Neural cell (in vitro differentiated cells): ENCODE measurements around a stretch of chr13.

GRCh38 chr13:95587235-95588034, 34.9 kb downstream of the CLDN10 start:
- RAMPAGE, long total RNA, result no peak

GRCh38 chr13:95629785-95630416, 14.6 kb downstream of the DZIP1 start:
- RAMPAGE, long total RNA, result no peak

DNA sequence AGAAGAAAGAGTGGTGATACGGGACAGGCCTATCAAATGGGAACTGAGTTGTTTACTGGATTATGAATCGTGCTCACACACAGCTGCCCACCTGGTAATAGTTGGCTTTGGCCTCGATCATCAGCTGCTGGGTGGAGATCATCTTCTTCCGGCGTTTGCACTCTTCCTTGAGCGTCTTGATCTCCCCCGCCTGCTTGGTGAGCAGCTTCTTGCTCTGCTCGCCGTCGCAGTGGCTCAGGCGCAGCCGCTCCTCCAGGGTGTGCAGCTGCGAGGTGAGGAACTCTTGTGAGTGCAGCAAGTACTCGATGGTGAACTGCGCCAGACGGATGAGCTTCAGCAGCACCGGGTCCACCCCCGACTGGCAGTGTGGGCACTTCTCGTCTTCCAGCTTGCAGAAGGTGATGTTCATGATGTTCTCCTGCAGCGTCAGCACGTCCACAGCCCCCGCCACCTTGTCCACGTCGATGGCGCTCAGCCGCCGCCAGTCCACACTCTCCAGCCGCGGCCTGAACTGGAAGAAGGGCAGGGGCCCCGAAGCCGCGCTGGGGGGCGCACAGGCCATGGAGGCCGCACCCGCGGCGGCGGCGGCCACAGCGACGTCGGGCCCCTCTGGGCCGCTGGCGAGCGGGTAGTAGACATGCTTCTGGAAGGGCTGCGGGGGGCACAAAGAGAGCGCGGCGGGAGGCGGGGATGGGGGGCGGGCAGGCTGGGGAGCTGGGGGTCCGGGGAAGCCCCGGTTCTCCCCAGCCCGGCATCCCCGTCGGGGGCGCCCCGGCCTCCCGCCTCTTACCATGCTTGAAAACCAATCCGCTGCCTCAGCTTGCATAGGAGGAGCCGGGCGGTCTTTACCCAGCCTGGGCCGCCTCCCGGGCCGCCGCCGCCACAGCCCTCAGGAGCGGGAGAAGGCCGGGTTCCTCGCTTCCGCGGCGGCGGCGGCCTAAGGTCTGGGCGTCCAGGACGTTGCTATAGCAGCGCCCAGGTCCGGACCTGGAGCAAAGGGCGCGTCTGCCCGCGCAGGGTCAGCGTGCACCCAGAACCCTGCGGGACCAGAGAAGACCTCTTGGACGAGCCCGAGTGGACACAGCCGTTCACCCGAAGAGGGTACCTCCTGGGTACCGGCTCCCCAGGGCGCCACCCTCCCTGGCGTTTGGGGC, 2.9 kb downstream of the DZIP1 start:
- RAMPAGE, long total RNA, result no peak

GRCh38 chr13:95643298-95644291, 911 bp downstream of the DZIP1 start:
- RAMPAGE, long total RNA, result no peak

- RAMPAGE, long total RNA, result no peak
These were observed 3.6 kb downstream of the MBNL2 start for GRCh38 chr13:97225430-97226445.

DNA sequence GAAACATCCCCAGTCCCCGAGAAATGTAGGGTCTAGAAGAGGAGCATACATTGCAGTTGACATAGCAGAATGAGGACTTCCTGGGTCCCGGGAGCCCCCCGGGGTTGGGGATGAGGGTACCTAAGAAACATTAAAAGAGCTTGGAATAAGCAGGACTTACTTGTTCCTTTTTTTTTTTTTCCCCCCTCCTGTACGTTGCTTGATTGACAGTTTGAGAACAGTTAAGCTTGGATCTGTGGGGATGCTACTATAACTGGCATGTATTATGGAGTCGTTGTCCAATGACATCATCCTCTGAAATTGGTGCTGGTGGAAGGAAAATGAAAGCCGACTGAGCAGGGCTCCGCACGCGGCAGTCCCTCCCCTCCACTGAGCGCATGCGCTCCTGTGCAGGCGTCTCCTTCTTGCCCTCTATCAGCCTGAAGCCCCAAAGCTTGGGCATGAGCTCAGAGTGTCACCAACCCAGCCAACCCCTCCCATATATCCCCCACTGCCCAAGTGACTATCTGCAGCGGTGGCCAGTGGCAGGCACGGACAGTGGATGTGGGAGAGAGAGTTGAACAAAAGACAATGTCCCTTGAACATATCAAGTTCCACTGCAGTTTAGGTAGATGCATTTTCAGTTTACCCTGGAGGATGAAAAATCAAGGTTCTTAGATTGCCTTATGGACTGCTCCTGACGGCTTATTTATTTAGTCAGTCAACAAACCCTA, 20.6 kb downstream of the MBNL2 start:
- RAMPAGE, long total RNA, result no peak

DNA sequence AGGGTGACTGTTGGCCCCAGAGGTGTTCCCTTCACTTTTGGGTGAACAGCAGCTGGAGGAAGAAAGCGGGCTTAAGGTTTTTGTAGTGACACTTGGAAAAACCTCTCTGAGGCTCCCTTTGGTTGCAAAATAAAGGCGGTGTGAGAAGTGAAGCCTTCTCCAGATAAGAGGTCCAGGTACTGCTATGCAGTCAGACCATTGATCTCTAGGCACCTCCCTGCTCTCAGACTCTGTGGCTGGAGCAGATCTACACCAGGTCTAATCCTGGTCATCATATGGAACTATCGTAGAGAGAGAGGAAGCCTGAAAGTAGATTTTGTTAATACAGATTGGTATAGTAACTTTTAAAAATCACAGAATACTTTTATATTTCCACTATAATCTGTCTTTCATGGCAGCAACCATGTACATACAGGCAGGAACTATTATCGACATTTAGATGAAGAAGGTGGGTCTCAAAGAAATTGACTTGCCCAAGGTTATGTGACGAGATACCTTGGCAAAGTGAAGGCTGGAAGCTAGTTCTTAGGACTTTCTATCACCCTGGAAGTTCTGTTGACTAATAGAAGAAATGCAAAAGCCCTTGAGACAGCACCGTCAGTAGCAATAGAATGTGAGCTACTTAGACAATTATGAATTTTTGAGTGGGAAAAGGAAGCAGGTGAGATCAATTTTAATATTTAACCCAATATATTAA, 47.6 kb downstream of the MBNL2 start:
- RAMPAGE, long total RNA, result no peak

DNA sequence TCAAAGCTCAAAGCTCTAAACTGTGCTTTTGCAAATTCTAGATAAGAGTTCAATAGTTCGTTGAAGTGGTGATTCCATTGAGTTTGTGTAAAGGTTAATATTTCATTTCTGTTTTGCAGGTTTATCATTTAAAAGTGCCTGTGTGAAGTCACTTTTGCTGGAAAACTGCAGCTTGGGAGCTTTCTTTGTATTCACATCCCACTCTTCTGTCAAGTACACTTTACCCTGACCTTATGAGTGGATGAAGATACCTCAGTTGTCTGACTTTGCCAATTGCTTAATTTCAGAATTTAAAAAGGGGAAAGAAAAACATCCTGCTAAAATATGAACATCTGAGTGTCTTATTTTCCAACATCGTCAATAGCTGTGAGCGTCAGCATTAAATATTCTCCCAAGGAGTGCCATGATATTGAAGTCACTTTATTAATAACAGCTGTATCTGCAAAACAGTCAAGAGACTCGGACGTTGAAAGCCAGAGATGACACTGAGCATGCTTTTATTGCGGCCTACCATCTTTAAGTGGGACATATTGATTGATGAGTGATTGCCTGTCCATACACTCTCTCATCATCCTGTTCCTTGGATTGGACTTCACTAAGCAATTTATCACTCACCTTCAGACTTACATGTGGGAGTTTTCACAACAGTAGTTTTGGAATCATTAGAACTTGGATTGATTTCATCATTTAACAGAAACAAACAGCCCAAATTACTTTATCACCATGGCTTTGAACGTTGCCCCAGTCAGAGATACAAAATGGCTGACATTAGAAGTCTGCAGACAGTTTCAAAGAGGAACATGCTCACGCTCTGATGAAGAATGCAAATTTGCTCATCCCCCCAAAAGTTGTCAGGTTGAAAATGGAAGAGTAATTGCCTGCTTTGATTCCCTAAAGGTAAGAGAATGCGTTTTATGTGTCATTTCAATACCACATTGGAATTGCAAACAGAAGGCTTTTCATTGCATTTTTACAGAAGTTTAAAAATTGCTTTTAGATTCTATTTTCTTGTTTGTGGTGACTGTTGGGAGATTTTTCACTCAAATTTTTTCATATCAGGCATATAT, 53.7 kb downstream of the MBNL2 start:
- RAMPAGE, long total RNA, result no peak

GRCh38 chr13:97276794-97277407, 54.8 kb downstream of the MBNL2 start:
- RAMPAGE, long total RNA, result no peak

DNA sequence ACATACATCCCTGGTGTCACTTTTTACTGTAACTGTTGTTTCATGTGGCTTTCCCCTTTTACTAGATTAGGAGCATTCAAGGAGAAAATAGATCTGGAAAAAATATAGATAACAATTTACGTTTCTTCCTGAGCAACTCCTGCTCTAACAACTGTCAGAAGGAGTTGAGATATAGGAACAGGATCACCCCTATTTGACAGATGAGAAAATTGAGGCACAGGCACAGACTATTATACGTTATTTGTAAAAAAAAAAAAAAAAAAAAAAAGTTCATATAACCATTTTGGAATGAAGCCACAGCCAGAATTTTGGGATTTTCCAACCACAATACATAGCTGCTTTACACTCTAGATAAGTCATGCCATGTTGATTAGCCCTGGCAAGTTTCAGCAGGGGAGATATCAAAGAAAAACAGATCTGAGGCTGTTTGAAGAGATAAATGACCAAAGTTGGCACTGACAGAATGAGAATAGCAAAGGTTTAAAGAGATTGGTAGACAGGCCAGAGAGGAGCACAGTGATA, 105.2 kb downstream of the MBNL2 start:
- RAMPAGE, long total RNA, result no peak

GRCh38 chr13:97328118-97328737, 105.7 kb upstream of the RAP2A start:
- RAMPAGE, long total RNA, result no peak

- RAMPAGE, long total RNA, result no peak
These were observed 59.0 kb upstream of the RAP2A start for GRCh38 chr13:97374780-97375652.

DNA sequence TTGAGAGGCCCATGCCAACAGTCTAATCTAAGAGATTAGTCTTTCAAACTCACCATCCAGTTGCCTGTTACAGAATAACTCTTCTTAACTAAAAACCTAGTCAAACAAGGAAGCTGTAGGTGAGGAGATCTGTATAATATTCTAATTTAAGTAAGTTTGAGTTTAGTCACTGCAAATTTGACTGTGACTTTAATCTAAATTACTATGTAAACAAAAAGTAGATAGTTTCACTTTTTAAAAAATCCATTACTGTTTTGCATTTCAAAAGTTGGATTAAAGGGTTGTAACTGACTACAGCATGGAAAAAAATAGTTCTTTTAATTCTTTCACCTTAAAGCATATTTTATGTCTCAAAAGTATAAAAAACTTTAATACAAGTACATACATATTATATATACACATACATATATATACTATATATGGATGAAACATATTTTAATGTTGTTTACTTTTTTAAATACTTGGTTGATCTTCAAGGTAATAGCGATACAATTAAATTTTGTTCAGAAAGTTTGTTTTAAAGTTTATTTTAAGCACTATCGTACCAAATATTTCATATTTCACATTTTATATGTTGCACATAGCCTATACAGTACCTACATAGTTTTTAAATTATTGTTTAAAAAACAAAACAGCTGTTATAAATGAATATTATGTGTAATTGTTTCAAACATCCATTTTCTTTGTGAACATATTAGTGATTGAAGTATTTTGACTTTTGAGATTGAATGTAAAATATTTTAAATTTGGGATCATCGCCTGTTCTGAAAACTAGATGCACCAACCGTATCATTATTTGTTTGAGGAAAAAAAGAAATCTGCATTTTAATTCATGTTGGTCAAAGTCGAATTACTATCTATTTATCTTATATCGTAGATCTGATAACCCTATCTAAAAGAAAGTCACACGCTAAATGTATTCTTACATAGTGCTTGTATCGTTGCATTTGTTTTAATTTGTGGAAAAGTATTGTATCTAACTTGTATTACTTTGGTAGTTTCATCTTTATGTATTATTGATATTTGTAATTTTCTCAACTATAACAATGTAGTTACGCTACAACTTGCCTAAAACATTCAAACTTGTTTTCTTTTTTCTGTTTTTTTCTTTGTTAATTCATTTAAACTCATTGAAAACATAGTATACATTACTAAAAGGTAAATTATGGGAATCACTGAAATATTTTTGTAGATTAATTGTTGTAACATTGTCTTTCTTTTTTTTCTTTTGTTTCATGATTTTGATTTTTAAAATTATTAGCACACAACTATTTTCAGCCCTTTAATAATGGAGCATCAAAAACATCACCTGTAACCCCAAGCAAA, 41.3 kb upstream of the RAP2A start:
- RAMPAGE, long total RNA, result no peak

- RAMPAGE, long total RNA, result no peak
These were observed 26.5 kb upstream of the RAP2A start for GRCh38 chr13:97407254-97408053.

DNA sequence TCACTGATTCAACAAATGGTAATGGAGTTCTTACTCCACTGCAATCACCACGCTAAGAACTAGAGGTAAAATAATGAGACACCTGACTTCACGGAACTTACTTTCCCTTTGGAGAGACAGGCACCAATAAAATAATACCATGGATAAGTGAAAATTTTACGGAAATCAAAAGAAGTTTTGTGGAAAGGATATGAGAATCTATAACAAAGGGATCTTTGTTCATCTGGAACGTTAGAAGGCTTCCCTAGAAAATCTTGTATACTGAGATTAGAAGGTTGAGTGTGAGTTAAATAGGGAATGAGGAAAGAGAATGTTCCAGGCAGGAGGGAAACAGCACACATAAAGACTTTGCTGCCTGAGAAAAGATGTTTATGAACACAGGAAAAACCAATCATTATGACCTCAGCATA, 19.6 kb upstream of the RAP2A start:
- RAMPAGE, long total RNA, result no peak

DNA sequence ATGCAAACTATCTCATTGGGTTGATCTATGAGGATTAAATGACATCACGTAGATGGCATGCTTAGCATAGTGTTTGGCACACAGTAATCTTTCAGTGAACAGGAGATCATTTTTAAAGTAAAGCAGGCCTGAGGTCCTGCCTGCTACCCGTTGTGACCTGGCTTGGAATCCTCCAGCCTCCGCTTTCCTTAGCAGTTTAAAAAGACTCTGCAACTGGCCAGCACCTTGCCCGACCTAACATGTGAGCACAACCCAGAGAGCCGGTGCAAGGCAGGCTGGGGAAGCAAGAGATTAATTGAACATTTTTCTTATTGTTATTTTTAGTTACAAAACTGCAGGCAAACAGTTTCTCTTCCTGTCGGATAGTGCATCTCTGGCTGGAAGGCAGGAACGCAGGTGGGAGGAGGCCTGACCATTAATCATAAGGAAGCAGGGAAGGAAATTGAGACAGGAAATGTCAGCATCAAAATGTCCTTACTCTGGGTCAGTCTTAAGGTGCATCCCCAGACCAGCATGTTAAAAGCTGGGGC, 226.5 kb downstream of the RAP2A start:
- RAMPAGE, long total RNA, result no peak

DNA sequence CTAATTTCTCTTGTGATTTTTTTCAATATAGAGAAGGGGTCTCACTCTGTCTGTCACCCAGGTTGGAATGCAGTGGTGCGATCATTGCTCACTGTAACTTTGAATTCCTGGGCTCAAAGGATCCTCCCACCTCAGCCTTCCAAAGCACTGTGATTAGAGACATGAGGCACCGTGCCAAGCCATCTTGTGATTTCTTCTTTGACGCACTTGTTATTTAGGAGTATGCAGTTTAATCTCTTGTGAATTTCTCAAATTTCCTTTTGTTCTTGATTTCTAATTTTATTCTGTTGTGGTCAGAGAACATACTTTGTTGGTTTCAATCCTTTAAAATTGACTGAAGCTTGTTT, 14.4 kb downstream of the IPO5 start:
- RAMPAGE, long total RNA, result no peak

GRCh38 chr13:98307426-98308123, 130.5 kb upstream of the RNF113B start:
- RAMPAGE, long total RNA, result no peak

- RAMPAGE, long total RNA, result no peak
These were observed 145.9 kb downstream of the STK24 start for GRCh38 chr13:98430897-98431573.

DNA sequence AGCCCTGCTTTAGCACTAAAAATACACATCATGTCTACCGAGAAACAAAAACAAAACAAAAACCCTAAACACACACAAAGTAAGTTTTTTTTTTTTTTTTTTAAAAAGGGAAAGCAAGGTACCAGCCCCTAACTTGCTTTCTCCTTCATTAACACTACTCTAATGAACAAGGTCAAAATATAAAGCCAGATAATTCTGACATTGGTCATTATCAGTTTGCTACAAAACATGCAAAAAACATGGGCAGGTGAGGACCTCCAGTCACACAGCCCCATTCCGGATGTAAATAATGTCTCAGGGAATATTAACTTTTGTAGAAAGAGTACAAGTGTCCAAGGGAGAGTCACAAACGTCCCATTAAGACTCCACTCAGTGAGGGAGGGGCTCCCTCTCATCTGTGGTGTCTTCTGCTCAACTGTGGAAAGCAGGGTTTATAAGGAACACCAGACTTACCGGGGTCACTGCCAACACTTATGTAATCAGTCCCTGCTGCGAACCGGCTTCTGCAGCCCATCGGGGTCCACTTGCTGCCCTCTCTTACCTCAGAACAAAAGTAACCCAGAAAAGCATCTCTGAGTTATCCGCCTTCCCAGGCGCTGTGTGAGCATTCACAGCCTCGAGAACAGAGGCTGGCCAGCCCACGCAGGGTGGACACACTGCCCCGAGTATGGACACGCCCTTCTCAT, 64.3 kb downstream of the STK24 start:
- RAMPAGE, long total RNA, result no peak